Spleen (tissue), 7 donors: ENCODE measurements around a stretch of chr15.

GRCh38 chr15:63391439-63391843 is 9.8 kb upstream of the CA12 start:
- PRO-cap, 4 experiments = no peak in any of the 4 experiments
- RAMPAGE, long total RNA, 4 experiments = no peak in any of the 4 experiments

- PRO-cap, 4 experiments = no peak in any of the 4 experiments
- RAMPAGE, long total RNA, 4 experiments = no peak in any of the 4 experiments
These were observed 54.7 kb upstream of the USP3 start for GRCh38 chr15:63449609-63450134.

GRCh38 chr15:63460176-63460779 is 44.1 kb upstream of the USP3 start:
- PRO-cap, 4 experiments = no peak in any of the 4 experiments
- RAMPAGE, long total RNA, 4 experiments = no peak in any of the 4 experiments

DNA sequence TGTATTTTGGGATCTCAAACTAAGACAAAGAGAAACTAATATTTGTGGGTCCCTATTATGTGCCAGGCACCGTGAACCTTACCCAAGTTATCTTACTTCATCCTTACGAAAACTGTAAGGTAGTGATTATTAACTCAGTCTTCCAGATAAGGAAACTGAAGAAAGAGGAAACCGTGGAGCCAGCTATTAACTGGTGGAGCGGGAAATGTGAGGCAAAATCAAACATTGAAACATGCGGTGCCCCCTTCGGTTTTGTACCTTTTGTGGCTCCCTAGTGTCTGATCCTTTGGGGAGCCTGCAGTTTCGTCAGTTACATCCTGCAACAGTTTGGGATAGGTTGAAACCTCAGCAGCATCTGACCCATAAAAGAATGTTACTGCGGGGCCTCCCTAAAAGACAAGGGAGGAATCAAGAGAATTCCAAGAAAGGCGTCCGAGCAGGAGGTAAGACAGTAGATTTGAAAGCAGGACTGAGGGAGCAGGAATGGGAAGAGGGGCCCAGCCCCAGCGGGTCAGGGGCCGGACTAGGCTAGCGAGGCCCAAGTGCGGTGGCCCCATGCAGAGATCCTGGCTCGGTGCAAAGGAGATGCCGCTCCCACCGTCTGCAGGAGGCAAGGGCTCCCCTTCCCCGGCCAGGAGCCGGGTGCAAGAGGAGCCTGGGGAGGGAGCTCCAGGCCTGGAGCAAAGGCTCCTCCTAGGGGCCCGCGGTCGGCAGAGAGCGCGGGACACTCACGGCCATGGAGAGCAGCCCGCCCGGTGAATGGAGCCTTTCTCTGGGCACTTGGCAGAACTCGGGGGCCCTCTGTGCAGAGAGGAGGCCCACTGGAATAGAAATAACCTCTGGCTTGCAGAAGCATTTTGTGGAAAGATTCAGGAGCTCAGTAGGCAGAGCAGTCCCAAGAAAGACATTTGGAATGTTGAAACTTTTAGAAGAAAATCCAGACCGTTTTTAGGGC is 43.3 kb upstream of the USP3 start:
- PRO-cap, 4 experiments = no peak in any of the 4 experiments
- RAMPAGE, long total RNA, 4 experiments = no peak in any of the 4 experiments

- PRO-cap, 4 experiments = no peak in any of the 4 experiments
- RAMPAGE, long total RNA, 4 experiments = no peak in any of the 4 experiments
These were observed 25.3 kb upstream of the FBXL22 start for GRCh38 chr15:63571592-63572582.

DNA sequence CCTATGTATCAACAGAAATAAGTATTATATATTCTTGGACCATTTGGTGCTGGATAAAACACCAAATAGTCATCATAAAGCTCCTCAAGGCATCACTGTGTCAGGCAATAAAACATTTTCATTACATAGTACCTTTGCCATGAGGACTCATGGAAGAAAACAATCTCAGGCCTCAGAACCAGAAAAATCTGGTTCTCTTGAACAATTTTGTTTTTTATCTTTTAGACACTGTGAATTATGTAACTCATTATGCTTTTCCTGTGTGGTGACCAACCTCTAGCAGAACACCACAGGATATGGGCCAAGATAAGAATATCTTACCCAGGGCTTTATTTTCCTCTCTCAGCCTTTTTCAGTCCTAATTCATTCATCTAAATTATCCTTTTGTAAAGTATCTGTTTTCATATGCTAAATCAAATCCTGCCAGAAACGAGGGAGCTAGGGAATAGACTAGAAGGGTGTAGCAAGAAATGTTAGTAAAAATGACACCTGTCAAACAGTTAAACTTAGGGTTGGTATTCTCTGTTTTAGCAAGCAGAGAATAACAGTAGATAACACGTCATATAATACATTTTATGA is 111.0 kb downstream of the FBXL22 start:
- PRO-cap, 4 experiments = peak in 1 of 4 experiments; most common minus-strand start position 190 of the sequence (in 1)
- RAMPAGE, long total RNA, 4 experiments = no peak in any of the 4 experiments

- PRO-cap, 4 experiments = peak in 1 of 4 experiments; most common minus-strand start chr15:63945378 (in 1)
- RAMPAGE, long total RNA, 4 experiments = no peak in any of the 4 experiments
These were observed 101.1 kb downstream of the DAPK2 start for GRCh38 chr15:63945133-63945613.

GRCh38 chr15:63951076-63951669 is 95.1 kb downstream of the DAPK2 start:
- PRO-cap, 4 experiments = no peak in any of the 4 experiments
- RAMPAGE, long total RNA, 4 experiments = no peak in any of the 4 experiments

- PRO-cap, 4 experiments = no peak in any of the 4 experiments
- RAMPAGE, long total RNA, 4 experiments = start-site peak on the minus strand in 1 of 4 experiments, at chr15:64039810-64040253 at its widest, 9 reads per replicate
These were observed 6.4 kb downstream of the DAPK2 start for GRCh38 chr15:64039799-64040311.

- PRO-cap, 4 experiments = no peak in any of the 4 experiments
- RAMPAGE, long total RNA, 4 experiments = no peak in any of the 4 experiments
These were observed 5.2 kb downstream of the SNX22 start for GRCh38 chr15:64156523-64157346.

DNA sequence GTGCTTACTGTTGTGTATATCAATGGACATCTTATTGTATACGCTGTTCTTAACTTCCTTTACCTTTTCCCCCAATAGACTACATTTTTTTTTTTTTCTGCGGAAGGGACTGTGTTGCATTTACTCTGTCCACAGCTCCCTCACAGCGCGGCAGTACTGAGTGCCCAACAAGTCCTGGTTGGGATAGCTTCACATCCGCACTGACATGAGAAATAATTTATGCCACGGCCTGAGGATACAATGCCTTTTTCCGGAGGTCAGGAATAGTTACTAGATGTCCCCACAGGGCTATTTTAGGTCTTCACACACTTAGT is 773 bp upstream of the PPIB start:
- PRO-cap, 4 experiments = peak in 2 of 4 experiments; most common plus-strand start position 137 of the sequence (in 1); most common minus-strand start position 155 of the sequence (in 2)
- RAMPAGE, long total RNA, 4 experiments = no peak in any of the 4 experiments

- PRO-cap, 4 experiments = no peak in any of the 4 experiments
- RAMPAGE, long total RNA, 4 experiments = no peak in any of the 4 experiments
These were observed 83.9 kb upstream of the PPIB start for GRCh38 chr15:64246664-64247217.

DNA sequence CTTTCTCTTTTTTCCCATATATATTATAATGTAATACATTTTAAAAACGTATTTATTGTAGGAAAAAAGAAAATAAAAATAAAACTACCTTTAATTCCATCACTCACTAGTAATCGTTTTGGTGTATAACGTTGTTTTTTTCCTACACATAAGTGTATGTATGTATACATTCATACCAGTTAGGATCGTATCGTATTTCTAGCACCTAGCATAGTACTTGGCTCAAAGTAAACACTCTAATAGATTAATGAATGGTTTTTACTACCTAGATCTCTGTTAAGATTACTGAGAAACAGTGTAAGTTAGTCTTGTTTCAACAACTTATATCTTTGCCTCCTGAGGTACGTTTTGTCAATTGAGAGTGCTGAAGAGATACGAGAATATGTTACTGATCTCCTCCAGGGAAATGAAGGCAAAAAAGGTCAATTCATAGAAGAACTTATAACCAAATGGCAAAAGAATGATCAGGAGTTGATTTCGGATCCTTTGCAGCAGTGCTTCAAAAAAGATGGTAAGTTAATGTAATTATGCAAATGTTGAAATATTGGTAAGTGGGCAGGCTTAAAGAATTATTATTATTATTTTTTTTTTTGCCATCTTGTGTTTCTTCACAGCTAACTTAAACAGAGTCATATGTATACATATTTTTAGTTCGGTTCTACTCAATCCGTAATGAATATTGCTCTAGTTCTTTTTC is 6.1 kb downstream of the TRIP4 start:
- PRO-cap, 4 experiments = no peak in any of the 4 experiments
- RAMPAGE, long total RNA, 4 experiments = no peak in any of the 4 experiments

GRCh38 chr15:64406184-64406629 is 18.6 kb downstream of the TRIP4 start:
- PRO-cap, 4 experiments = no peak in any of the 4 experiments
- RAMPAGE, long total RNA, 4 experiments = start-site peak on the plus strand in 2 of 4 experiments, at chr15:64406384-64406448 at its widest, 19 to 24 reads per replicate

- PRO-cap, 4 experiments = no peak in any of the 4 experiments
- RAMPAGE, long total RNA, 4 experiments = no peak in any of the 4 experiments
These were observed 30.0 kb upstream of the ZNF609 start for GRCh38 chr15:64430225-64430900.

DNA sequence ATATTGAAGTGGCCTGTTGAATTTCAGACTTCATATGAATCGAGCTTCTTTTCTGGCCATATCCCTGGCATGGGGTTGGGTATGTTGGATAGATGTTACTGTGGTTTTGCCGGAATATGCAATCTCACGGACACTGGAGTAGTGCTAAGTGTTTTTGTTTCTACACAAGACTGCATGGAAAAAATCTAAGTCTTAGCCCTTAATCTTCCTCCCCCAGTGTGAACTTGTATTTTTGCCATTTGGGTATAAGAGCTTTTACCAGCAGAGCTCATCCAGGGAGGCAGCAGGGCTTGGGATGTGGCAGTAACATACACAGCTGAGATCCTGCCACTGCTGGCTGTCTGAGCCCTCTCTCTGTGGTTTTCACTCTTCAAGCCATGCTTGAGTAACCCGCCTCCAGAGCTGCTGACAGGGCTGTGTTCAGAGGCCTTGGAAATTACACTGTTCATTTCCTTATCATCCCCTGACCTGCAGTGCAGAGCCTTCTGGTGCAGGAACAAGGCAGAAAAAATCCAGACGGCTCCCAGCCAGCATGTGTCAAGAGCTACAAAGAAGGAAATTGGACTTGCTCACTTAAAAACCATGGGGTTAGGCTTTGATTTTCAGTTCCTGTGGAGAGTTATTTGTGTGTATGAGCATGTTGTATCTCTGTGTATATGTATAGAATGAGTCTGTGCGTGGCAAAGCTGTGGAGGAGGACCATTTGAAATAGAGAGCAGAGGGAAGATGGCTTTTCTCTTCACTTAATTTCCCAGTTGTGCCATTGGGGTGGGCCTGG is 46.9 kb downstream of the ZNF609 start:
- PRO-cap, 4 experiments = peak in 1 of 4 experiments; most common plus-strand start position 504 of the sequence (in 1); most common minus-strand start position 356 of the sequence (in 1)
- RAMPAGE, long total RNA, 4 experiments = no peak in any of the 4 experiments

- PRO-cap, 4 experiments = no peak in any of the 4 experiments
- RAMPAGE, long total RNA, 4 experiments = no peak in any of the 4 experiments
These were observed 57.8 kb downstream of the ZNF609 start for GRCh38 chr15:64517789-64518997.

GRCh38 chr15:64694680-64695354 is 80.6 kb downstream of the RBPMS2 start:
- PRO-cap, 4 experiments = no peak in any of the 4 experiments
- RAMPAGE, long total RNA, 4 experiments = no peak in any of the 4 experiments

GRCh38 chr15:64695355-64695974 is 79.9 kb downstream of the RBPMS2 start:
- PRO-cap, 4 experiments = peak in 2 of 4 experiments; most common plus-strand start chr15:64695769 (in 1); most common minus-strand start chr15:64695485 (in 1)
- RAMPAGE, long total RNA, 4 experiments = no peak in any of the 4 experiments

DNA sequence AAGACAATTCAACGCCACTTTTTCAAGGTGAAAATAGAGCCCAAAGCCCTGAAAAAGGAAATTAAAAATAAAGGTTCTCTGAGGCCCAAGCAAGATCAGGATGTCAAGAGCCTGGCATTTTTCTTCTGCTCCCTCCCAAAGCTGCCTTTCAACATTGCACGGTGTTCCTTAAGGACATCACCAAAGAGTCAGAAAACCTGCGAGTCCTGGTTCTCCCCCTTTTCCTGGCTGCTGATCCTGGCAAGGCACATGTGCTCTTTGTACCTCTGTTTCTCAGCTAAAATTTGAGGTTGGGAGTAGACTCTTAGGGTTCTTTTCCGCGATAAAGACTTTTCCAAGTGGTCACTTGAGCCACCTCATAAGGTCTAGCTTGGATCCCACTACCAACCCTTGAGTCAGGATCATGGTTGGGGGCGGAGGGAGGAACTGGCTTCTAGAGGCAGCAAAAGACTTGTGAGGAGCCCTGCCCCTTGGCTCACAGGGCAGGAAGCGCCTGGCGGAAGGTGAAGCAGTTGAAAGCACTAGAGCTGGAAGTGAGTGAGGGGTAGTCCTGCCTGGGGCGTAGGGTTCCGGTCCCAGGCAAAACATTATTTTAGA is 57.9 kb downstream of the RBPMS2 start:
- PRO-cap, 4 experiments = no peak in any of the 4 experiments
- RAMPAGE, long total RNA, 4 experiments = no peak in any of the 4 experiments